Suprapubic skin (tissue), 4 donors: ENCODE measurements around the genes TOR1B and ASS1.

GRCh38 chr9:129558607-129559597, 62.0 kb downstream of the C9orf50 start:
- PRO-cap: no peak
- RAMPAGE, long total RNA, 4 experiments: no peak in any of the 4 experiments

DNA sequence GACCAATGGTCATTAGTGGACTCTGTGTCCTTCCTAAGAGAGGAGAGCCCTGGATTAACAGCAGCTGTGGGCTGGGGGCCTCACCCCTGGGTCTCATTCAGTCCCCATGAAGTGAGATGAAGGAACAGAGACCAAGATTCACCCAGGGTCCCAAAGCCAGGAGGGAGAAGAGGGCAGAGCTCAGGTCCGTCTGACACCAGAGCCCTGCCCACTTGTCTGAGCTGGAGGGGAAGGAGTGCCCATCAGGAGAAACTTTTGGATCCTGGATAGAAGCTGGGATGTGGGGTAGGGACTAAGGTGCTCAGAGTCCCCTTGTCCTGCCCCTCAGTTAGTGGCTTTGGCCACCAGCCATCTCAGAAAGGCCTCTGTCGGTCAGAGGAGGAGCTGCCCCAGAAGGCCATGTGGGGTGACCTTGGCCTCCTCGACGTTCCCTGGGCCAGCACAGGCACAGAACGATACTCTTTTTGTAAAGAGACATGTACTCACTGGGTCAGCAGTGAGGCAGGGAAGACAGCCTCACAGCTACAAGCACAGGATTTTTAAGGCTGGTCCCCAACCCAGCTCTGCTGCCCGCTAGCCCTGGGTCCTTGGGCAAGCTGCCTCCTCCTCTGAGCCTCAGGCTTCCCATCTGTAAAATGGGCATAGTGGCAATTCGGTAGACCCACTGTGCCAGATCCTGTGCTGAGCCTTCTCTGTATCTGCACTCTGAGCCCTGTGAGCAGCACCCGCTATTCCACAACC, 49.5 kb downstream of the C9orf50 start:
- PRO-cap: no peak
- RAMPAGE, long total RNA, 4 experiments: no peak in any of the 4 experiments

- PRO-cap: no peak
- RAMPAGE, long total RNA, 4 experiments: no peak in any of the 4 experiments
Observed at GRCh38 chr9:129608538-129609598, 12.0 kb downstream of the C9orf50 start.

GRCh38 chr9:129611045-129611463, 9.8 kb downstream of the C9orf50 start:
- PRO-cap: unidirectional peak, plus-strand start at chr9:129611272
- RAMPAGE, long total RNA, 4 experiments: no peak in any of the 4 experiments

DNA sequence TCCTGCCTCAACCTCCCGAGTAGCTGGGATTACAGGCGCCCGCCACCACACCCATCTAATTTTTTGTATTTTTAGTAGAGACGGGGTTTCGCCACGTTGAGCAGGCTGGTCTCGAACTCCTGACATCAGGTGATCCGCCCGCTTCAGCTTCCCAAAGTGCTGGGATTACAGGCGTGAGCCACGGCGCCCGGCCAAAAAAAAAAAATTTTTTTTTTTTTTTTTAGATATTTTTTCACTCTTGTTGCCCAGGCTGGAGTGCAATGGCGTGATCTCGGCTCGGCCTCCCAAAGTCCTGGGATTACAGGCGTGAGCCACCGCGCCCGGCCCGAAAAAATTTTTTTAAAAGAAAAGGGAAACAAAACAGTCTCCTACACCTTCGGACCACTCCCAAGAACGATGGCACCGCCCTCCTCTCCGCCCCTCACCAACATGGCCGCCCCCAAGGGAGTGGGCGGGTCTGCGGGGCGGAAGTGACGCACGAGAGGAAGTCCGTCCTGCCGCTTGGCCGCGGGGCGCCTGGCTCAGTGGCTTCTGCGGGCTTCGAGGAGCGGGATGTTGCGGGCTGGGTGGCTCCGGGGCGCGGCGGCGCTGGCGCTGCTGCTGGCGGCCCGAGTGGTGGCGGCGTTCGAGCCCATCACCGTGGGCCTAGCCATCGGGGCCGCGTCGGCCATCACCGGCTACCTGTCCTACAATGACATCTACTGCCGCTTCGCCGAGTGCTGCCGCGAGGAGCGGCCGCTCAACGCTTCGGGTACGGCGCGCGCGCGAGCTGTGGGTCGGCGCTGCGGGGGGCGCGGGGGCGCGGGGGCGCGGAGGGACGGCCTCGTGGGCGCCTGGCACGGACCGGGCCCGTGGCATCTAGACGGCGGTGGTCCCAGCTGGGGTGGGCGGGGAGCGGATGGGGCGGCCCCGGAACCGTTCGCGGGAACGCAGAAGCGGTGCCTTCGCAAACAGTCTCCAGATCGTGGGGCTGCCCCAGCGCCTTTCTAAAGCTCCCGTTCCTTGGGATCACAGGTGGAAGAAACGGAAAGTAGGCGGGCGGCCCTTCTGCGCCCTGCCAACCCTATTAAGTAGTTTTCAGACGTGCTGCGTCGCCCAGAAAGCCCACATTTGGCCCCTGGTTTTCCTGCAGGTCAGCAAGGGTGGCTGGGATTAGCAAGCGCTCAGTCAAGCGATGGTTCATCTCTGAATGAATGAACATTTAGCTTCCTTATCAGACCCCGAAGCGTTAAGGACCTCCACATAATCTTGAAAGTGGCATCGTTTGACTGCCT, at the start of gene TOR1B:
Gene TOR1B (plus strand): TSS at position 524 of the 1,274 bp plus-strand sequence.
- PRO-cap: bidirectional peak, plus-strand start at position 524 of the sequence, minus-strand start at position 389 of the sequence
- RAMPAGE, long total RNA, 4 experiments: start-site peak on the plus strand in 1 of 4 experiments, centred at position 540 of the sequence, 24 reads per replicate

DNA sequence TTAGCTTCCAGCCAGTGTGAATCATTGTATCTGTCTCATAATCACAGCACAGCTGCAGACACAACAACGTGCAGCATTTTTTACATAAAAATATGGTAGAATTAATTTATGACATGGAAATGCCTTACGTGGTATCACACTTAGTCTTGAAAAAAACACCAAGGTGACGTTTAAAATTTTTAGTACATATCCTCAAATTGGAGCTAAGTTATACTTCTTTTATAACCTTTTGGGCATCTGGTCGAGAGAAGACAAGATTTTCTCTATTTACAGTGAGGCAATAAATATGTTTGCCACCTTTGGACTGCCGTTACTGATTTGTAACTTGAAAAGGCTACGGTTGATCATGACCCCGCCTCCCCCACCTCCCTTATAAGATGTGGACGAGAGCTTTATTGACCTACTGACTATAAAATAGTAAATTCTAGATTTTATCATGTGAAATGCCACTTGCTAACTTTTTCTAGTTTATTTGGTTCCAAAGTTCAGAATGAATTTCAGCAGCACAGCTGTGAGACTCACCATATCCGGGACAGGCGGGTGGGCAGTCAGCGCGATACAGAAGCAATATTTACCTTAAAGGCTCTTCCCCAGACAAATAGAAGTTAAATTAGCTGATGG, 8.1 kb downstream of the TOR1B start:
- PRO-cap: no peak
- RAMPAGE, long total RNA, 4 experiments: no peak in any of the 4 experiments

DNA sequence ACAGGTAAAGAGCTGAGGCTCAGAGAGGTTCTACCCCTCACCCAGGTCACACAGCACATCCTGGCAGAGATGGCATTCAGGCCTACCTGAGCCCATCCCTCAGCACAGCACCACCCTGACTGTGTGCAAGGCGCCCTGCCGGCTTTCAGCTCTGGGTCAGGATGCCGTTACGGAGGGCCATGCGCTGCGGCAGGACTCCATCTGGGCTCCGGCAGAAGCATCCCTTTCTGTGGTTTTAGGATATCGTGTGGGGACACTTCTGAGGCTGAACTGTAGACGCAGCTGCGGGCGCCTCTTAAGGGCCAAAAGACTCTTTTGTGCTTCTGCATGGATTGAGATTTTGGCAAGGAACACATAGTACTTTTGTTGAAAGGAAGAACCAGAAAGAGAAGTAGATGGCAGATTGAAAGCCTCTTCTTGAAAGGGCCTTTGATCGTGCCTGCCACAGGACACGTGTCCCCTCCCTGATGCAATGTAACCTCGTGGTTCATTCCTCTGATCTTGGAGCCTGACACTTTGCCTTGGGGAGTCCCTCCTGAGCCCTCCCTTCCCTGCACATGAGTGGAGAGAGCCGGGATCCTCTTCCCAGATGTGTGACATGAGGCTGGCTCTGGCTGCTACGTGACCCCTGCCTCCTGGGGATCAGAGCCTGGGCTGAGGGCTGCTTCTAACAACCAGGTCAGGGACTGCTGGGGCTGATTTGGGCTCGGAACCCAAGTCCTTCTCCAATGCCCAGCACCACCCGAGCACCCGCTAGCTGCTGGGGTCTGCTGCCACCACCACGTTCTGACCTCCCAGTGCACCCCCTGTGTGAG, 31.4 kb downstream of the USP20 start:
- PRO-cap: no peak
- RAMPAGE, long total RNA, 4 experiments: no peak in any of the 4 experiments

- PRO-cap: no peak
- RAMPAGE, long total RNA, 4 experiments: no peak in any of the 4 experiments
Observed at GRCh38 chr9:129889494-129890024, 54.3 kb downstream of the USP20 start.

GRCh38 chr9:129914136-129914558, 78.9 kb downstream of the USP20 start:
- PRO-cap: no peak
- RAMPAGE, long total RNA, 4 experiments: no peak in any of the 4 experiments

- PRO-cap: no peak
- RAMPAGE, long total RNA, 4 experiments: no peak in any of the 4 experiments
Observed at GRCh38 chr9:129961919-129962213, 81.1 kb downstream of the FNBP1 start.

- PRO-cap: no peak
- RAMPAGE, long total RNA, 4 experiments: start-site peak on the minus strand in 1 of 4 experiments, at chr9:129978510-129978517 at its widest, 38 reads per replicate
Observed at GRCh38 chr9:129978392-129978681, 64.7 kb downstream of the FNBP1 start.

- PRO-cap: no peak
- RAMPAGE, long total RNA, 4 experiments: no peak in any of the 4 experiments
Observed at GRCh38 chr9:130045387-130045843, 2.4 kb upstream of the FNBP1 start.

DNA sequence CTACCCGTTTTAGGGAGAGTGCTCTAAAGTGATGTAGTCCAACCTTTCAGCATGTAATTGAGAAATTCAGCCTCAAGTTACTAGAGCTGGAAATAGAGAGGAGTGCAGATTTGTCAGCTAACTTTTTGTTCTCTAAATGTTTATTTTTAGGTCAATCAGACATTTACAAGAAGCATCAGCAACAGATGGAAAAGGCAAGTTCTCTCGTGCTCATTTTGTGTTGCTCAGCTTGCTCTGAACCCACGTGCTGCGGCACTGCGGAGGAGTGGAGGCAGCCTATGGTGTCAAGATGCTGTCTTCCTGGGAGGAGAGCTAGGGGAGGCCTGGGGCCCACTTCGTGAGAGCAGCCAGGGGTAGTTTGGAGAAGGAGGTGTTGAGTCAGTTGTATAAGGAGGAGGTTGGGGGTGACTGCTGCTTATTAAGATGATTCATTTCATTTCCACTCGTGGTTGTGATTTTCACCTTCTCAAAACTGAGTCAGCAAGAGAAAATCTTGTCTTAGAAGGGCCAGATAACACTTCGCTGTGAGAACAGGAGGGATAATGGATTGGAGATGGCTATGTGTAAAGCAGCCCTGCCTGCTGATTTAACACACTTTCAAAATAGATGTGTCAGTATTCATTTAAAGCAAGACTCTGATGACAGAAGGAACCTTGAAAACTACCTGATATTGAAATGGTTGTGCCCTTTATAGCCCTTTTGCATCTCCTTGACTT, 53.8 kb downstream of the GPR107 start:
- PRO-cap: no peak
- RAMPAGE, long total RNA, 4 experiments: no peak in any of the 4 experiments

- PRO-cap: no peak
- RAMPAGE, long total RNA, 4 experiments: no peak in any of the 4 experiments
Observed at GRCh38 chr9:130128623-130129496, 43.3 kb upstream of the NCS1 start.

DNA sequence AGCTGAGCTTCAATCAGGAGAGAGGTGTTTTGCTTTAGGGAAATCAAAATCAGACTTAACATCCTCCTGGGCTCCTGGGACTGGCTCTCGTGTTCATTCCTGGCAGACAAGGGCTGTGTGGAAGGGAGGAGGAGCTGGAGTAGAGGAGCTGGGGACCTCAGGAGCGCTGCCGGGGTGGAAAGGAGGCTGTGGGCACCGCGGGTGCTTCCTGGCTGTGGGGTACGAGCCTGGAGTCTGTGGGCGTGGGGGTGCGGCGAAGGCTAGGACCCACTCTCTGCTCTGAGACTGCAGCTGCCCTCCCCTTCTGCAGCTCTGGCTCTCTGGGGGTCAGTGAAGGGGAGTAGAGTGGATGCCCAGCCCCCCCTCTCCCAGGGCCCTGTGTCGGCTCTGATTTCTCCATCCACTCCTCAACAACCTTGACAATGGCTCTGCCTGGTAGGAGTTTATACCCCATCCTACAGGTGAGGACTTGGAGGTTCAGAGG, 22.0 kb downstream of the NCS1 start:
- PRO-cap: no peak
- RAMPAGE, long total RNA, 4 experiments: no peak in any of the 4 experiments

- PRO-cap: no peak
- RAMPAGE, long total RNA, 4 experiments: no peak in any of the 4 experiments
Observed at GRCh38 chr9:130214382-130214914, 42.2 kb downstream of the NCS1 start.

DNA sequence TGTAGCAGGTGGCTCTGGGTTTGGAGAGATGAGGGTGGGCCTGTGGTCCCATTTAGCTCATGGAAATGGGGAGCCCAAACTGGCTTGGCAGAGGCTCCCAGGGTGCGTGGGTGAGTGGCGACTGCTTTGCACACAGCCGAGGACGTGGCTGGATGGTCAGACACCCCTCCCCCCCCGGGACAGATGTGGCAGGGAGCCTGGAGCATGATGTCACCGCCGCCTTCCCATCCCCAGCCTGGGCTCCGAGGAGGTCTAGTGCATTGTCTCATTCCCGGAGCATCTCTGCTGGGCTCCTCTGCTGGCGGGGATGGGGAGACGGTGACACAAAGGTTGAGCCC, 35.9 kb downstream of the HMCN2 start:
- PRO-cap: no peak
- RAMPAGE, long total RNA, 4 experiments: no peak in any of the 4 experiments

- PRO-cap: no peak
- RAMPAGE, long total RNA, 4 experiments: no peak in any of the 4 experiments
Observed at GRCh38 chr9:130393326-130394112, 51.2 kb upstream of the ASS1 start.

- PRO-cap: no peak
- RAMPAGE, long total RNA, 4 experiments: no peak in any of the 4 experiments
Observed at GRCh38 chr9:130426634-130427504, 17.9 kb upstream of the ASS1 start.

DNA sequence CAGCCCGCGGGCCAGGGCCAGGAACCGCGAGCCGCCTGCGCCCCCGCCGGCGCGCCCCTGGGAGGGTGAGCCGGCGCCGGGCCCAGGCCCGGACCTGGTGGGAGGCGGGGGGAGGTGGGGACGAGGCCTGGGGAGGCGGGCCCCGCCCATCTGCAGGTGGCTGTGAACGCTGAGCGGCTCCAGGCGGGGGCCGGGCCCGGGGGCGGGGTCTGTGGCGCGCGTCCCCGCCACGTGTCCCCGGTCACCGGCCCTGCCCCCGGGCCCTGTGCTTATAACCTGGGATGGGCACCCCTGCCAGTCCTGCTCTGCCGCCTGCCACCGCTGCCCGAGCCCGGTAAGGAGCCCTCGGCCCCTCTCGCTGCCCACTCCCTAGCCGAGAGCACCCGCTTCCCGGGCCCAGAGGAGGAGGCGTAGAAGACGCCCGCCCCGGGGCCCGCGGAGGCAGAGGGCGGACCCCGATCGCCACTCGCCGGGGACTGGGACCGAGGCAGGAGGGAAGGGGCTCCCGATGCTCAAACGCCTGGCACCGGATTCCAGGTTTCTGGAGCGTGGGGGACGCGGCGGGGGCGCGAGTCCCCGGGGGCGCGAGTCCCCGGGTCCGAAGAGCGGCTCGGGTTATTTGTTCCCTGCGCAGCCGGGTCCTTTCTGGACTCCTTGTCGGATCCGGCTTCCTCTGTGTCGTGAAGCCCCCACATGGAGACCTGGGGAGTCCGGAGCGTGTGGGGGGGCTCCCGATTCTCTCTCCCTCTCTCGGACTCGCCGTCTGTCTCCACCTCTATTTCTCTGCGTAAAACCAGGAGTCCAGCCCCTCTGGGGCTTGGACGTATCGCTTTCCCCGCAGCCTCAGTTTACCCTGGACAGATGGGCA, at the start of gene ASS1:
Gene ASS1 (plus strand): TSS at position 300 of the 868 bp plus-strand sequence.
- PRO-cap: unidirectional peak, plus-strand start at position 297 of the sequence
- RAMPAGE, long total RNA, 4 experiments: start-site peak on the plus strand in 4 of 4 experiments, centred at positions 280 to 303 of the sequence, 162 to 412 reads per replicate